Heart left ventricle (tissue), 7 donors: ENCODE measurements around a stretch of chr7.

DNA sequence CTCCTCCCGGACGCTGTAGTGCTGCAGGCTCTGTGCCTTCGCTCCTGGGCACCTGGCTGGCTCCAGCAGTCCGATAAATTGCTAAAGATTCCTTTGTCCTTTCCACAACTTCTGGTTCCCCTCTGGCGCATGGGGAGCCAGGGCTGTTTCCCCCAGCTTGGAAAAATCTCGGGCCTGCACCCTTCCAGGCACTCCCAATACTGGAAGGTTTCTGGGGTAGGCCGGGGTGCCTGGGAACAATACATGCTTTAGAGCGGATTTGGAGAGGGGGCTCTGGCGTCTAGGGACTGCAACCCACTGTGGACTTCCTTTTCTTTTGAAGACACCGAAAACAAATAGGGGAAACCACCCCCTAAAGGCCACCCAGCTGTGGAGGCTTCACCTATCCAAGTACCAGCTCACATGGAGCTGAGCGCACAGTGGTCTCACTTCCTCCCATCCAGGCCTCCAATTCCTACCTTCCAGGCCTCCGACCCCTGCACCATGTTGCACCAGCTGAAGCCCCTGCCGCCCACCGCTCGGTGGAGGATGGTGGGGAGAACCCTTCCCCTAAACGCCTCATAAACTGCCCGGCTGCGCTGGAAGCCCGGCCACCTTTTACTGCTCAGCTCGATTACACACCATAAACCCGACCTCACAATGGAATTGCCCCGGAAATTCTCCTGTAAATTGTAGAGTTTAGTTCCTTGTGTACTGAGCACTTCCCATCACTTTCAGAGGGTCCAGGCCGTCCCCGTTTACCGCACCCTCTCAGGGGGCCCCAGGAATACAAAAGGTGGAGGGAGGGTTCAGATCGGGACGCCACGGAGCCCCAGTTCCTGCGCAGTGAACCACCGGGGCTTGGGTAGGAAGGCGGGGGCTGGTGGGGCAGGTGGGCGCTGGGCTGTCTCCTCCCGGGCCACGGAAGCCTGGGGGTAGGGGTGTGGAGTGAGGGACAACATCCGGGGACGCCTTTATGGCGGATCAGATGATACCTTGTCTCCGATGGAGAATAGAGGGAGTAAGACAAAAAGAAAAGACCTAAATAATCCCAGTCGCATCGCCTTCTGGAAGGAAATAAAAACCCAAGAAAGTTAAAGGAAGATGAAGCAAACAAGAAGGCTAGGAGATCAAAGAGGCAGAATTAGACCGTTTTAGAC lies 1.3 kb upstream of the HOXA7 start:
- PRO-cap, 6 experiments = no peak in any of the 6 experiments
- RAMPAGE, long total RNA, 2 experiments = no peak in any of the 2 experiments
- RRBS = 5% methylated on average over 10 of the region's 41 CpGs

- PRO-cap, 6 experiments = no peak in any of the 6 experiments
- RAMPAGE, long total RNA, 2 experiments = no peak in any of the 2 experiments
- RRBS = no CpG with 5 or more reads among the region's 6 CpGs
Observed at GRCh38 chr7:27163323-27163600, 2.1 kb downstream of the HOXA9 start.

GRCh38 chr7:27170232-27170750 lies 3.8 kb downstream of the HOXA10 start:
- PRO-cap, 6 experiments = no peak in any of the 6 experiments
- RAMPAGE, long total RNA, 2 experiments = no peak in any of the 2 experiments
- RRBS = 9% methylated on average over 2 of the region's 13 CpGs

GRCh38 chr7:27202756-27203632 lies 3.1 kb upstream of the HOXA13 start:
- PRO-cap, 6 experiments = no peak in any of the 6 experiments
- RAMPAGE, long total RNA, 2 experiments = no peak in any of the 2 experiments
- RRBS = no CpG with 5 or more reads among the region's 11 CpGs

- PRO-cap, 6 experiments = no peak in any of the 6 experiments
- RAMPAGE, long total RNA, 2 experiments = no peak in any of the 2 experiments
- RRBS = 3% methylated on average over 27 of the region's 56 CpGs
Observed at GRCh38 chr7:27239461-27240336, 2.9 kb upstream of the EVX1 start.

- PRO-cap, 6 experiments = no peak in any of the 6 experiments
- RAMPAGE, long total RNA, 2 experiments = no peak in any of the 2 experiments
- RRBS = no CpG with 5 or more reads among the region's 6 CpGs
Observed at GRCh38 chr7:27375743-27376484, 133.3 kb downstream of the EVX1 start.

DNA sequence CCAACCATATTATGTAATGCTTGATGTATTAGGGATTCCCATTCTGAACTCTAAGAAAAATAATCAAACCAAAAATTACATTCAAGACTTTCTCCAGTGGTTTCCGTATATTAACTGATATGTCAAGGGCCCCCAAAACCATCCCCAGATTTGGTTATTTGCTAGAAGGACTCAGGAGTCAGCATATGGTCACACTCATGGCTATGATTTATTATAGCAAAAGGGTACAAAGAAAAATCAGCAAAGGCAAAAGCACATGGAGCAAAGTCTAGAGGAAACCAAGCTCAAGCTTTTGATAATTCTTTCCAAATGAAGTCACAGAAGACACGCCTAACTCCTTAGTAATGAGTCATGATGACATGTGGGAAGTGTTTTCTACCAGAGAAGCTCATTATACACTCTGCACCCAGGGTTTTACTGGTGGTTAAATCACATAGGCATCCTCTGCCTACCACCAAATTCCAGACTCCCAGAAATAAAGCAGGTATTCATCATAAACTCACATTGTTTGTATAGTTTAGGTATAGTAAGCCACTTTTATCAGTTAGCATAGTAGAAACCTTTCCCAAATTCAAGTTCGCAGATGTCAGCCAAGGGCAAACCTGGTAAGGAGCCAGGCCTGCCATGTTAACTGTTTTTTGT lies 15.2 kb upstream of the HIBADH start:
- PRO-cap, 6 experiments = no peak in any of the 6 experiments
- RAMPAGE, long total RNA, 2 experiments = no peak in any of the 2 experiments
- RRBS = no CpG with 5 or more reads among the region's 3 CpGs

- PRO-cap, 6 experiments = peak in 3 of 6 experiments; most common plus-strand start chr7:27835712 (in 3); most common minus-strand start chr7:27835510 (in 2)
- RAMPAGE, long total RNA, 2 experiments = no peak in any of the 2 experiments
- RRBS = no CpG with 5 or more reads among the region's 8 CpGs
Observed at GRCh38 chr7:27835250-27835823, 95.4 kb downstream of the TAX1BP1 start.

GRCh38 chr7:28005402-28005855 lies 175.2 kb downstream of the JAZF1 start:
- PRO-cap, 6 experiments = no peak in any of the 6 experiments
- RAMPAGE, long total RNA, 2 experiments = no peak in any of the 2 experiments
- RRBS = no CpG with 5 or more reads among the region's 5 CpGs

- PRO-cap, 6 experiments = no peak in any of the 6 experiments
- RAMPAGE, long total RNA, 2 experiments = no peak in any of the 2 experiments
- RRBS = no CpG with 5 or more reads among the region's 2 CpGs
Observed at GRCh38 chr7:28044187-28044851, 136.3 kb downstream of the JAZF1 start.

DNA sequence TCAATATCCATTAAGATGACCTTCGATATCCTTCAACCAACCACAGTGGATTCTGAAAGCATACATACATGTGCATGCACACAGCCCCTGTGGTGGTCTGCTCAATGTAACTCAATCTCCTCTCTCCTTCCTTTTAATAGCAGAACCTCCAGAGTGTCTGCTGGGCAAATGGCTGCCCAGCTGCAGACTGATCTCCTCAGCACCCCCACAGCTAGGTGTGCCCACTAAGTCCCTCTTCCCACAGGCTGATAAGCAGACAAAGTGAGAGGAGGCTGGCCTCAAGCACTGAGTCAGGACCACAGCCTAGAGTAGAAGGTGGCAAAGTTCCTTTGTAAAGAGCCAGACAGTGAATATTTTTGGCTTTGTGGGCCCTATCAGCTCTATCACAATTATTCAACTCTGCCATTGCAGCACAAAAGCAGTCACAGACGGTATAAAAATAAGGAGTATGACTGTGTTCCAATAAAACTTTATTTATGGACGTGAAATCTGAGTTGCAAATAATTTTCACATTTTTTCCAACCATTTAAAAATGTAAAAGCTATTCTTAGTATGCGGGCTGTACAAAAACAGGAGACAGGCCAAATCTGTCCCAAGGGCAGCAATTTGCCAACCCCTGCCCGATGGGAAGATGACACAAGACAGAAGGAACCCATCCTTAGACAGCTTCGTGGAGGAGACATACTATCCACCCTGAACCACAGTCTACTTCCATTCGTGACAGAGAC lies 23.4 kb downstream of the JAZF1 start:
- PRO-cap, 6 experiments = no peak in any of the 6 experiments
- RAMPAGE, long total RNA, 2 experiments = no peak in any of the 2 experiments
- RRBS = no CpG with 5 or more reads among the region's 7 CpGs

DNA sequence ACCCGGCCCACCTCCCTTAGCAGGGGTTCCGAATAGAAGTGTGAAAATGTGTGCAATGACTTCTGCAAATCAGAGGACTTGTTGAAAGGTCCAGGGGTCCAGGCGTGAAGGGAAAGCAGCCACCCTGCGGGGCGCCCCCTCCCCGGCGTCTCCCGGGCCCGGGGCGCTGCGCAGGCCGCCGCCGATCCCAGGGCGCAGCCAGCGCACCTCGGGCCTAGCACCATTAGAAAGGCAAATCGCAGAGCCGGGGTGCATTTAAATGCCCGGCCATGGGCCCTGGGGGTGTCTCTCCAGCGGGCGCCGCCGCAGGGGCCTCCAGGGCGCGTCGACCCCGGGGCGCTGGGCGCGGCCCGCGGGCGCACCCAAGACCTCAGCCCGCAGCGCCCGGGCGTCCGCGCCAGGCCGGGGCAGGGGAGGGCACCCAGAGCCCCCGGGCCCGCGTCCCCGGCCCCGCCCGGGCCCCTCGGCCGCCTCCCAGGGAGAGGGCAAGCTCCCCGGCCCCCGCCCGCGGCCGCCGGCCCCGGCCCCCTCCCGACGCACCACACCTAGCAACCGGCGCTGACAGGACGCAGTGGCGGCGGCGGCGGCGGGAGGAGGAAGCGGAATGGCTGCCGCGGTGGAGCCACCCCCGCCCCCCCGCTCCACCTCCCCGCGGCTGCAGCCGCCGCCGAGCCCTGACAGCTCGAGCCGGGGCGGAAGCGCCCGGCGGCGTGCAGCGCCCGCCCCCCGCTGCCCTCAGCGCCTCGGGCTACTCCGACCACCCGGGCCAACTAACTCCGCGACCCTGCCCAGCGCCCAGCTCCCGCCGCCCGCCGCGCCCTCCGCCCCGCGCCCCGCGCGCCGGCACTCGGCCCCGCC lies 1.1 kb downstream of the JAZF1 start:
- PRO-cap, 6 experiments = peak in 6 of 6 experiments; most common plus-strand start position 677 of the sequence (in 4); most common minus-strand start position 606 of the sequence (in 4)
- RAMPAGE, long total RNA, 2 experiments = no peak in any of the 2 experiments
- RRBS = 1% methylated on average over 54 of the region's 107 CpGs

DNA sequence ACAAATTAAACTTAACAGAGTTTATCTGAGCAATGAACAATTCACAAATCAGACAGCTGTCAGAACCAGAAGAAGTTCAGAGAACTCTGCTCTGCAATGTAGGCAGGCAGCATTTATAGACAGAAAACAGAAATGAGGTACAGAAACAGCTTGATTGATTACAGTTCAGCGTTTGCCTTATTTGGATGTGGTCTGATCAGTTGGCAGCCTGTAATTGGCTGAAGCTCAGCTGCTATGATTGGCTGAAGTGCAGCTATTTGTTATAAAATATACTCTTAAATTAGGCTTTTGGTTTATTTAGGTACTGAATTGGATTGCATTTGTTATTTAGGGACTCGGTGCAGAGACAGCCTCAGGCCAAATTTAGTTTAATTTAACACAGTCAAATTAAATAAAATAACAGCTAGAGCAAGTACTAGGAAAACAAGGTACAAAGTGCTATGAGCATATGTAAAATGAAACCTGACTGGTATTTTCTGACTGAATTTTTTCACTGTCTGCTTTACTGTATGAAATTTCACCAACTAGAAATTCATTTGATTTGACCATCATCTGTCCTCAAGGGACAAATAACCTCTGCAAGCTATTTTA lies 85.9 kb upstream of the JAZF1 start:
- PRO-cap, 6 experiments = no peak in any of the 6 experiments
- RAMPAGE, long total RNA, 2 experiments = no peak in any of the 2 experiments
- RRBS = no CpG with 5 or more reads among the region's 2 CpGs

DNA sequence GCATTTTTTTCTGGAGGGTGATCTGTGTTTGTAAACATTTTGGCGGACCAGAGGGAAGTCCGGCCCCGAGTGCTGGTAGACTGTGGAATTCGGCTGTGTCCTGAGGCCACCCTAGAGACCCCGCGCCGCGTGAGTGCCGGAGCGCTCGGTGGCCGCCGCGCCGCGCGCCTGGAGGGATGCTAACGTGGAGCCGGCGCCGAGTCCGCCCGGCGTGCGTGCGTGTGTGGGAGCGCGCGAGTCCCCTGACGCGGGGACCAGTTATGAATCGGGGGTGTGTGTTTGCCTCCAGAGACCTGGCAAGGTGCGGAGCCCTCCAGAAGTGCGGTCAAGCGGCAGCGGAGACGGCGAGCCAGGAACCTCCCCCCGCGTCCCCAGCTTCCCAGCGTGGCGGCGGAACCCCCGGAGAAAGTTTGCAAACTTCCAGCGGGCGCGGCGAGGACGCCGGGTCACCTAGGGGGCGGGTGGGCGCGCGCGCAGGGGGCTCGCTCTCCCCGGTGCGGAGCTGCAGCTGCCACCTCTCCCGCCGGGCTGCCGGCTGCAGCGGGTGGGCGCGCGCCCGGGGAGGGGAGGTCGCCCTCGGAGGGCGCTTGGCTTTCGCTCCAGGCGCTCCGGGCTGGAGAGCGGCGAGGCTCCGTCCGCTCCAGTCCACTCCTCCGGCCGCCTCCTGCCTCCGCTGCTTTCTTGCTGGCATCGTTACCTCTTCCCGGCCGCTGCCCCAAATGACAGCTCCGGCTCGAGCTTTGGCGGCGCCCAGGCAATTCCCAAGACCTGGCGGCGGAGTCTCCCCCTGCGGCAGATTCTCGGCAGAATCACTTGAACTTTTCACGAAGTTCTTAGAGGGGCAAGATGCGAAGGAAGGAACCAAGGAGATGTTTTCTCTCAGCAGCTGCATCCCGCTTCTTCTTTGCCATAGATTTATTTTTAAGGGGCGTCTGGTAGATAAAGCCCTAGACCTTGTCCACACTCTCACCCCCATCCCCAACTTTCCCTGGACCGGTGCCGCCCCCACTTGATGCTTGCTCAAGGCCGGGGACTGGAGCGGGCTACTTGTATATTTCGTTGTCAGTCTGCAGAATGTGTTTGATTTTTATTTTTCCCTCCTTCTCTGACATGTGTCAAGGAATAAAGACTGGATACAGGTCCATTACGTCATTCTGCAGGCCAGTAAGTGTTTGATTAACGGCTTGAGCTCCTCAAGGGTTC lies 2.3 kb upstream of the CREB5 start:
- PRO-cap, 6 experiments = peak in 5 of 6 experiments; most common plus-strand start position 316 of the sequence (in 3); most common minus-strand start position 666 of the sequence (in 5)
- RAMPAGE, long total RNA, 2 experiments = no peak in any of the 2 experiments
- RRBS = 1% methylated on average over 47 of the region's 101 CpGs

GRCh38 chr7:28685505-28686437 lies 272.4 kb downstream of the TRIL start:
- PRO-cap, 6 experiments = peak in 6 of 6 experiments; most common plus-strand start chr7:28686137 (in 5); most common minus-strand start chr7:28685862 (in 1)
- RAMPAGE, long total RNA, 2 experiments = no peak in any of the 2 experiments
- RRBS = no CpG with 5 or more reads among the region's 17 CpGs

DNA sequence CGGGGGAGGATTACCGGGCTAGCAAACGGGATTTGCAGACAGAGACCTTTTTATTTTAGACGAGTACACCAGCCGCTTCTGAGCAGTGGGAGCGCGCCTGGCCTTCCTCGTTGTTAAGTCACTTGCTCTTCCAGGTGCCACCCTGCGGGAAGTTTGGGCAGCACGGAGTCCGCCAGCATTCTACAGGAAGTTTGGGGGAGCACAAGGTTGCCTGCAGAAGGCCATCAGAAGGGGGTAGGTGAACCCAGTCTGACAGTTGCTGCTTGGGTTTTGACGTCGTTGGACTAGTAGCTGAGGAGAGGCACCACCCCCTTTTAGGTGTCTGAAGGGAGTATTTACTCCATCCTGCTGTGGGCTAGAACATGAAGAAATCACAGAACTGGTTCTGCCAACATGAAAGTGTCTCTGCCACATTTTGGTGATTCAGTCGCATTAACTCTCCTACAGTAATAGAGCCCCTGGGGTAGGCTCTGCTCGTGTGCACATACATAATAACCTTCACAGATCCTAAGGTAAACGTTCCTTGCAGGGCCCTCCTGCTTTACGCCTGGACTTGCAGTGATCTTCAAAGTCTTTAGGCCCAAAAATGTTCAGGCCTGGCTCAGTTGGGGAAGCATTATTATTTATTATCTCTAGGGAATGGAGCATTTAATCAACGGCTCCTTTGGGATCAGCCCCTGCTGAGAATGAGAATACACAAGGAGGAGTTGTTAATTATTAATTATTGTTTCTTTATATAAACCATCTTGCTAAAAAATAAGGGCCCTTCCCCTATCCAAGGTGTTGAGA lies 880 bp upstream of the TRIL start:
- PRO-cap, 6 experiments = no peak in any of the 6 experiments
- RAMPAGE, long total RNA, 2 experiments = no peak in any of the 2 experiments
- RRBS = no CpG with 5 or more reads among the region's 18 CpGs

- PRO-cap, 6 experiments = no peak in any of the 6 experiments
- RAMPAGE, long total RNA, 2 experiments = no peak in any of the 2 experiments
- RRBS = no CpG with 5 or more reads among the region's 6 CpGs
Observed at GRCh38 chr7:29035279-29035874, 77.2 kb upstream of the TRIL start.

DNA sequence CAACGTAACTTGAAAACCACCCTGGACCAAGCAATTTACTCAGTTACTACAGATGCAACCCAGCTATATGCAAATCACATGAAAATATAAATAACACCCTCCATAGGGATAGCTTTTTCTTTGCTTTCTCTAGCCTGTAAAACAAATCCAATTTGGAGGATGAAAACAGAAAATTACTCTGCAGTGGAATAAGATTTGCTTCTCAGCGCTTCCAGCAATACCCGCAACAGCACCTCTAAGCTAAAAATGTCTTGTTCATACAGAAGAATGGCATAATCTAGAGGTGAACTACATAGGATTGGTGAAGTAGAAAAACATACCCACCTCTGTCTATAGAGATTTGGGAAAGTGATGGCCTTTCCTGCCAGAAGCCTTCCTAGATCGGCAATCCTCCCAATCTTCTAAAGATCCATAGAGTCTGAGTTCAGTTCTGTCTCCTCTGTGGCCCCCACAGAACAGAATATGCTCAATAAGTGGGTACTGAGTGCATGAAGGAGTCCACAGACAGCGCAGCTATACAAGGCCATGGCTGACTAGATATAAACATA lies 34.5 kb downstream of the CPVL start:
- PRO-cap, 6 experiments = no peak in any of the 6 experiments
- RAMPAGE, long total RNA, 2 experiments = no peak in any of the 2 experiments
- RRBS = no CpG with 5 or more reads among the region's 5 CpGs

GRCh38 chr7:29192815-29193185 lies 1.8 kb upstream of the CHN2 start:
- PRO-cap, 6 experiments = no peak in any of the 6 experiments
- RAMPAGE, long total RNA, 2 experiments = no peak in any of the 2 experiments
- RRBS = no CpG with 5 or more reads among the region's 8 CpGs

GRCh38 chr7:29193479-29194605 lies 733 bp upstream of the CHN2 start:
- PRO-cap, 6 experiments = peak in 1 of 6 experiments; most common plus-strand start chr7:29194509 (in 1); most common minus-strand start chr7:29194415 (in 1)
- RAMPAGE, long total RNA, 2 experiments = start-site peak on the plus strand in 2 of 2 experiments, at chr7:29194394-29194601 at its widest, 21 to 24 reads per replicate
- RRBS = no CpG with 5 or more reads among the region's 68 CpGs